Ascending aorta (tissue), 1 donor: ENCODE measurements around a stretch of chr4.

DNA sequence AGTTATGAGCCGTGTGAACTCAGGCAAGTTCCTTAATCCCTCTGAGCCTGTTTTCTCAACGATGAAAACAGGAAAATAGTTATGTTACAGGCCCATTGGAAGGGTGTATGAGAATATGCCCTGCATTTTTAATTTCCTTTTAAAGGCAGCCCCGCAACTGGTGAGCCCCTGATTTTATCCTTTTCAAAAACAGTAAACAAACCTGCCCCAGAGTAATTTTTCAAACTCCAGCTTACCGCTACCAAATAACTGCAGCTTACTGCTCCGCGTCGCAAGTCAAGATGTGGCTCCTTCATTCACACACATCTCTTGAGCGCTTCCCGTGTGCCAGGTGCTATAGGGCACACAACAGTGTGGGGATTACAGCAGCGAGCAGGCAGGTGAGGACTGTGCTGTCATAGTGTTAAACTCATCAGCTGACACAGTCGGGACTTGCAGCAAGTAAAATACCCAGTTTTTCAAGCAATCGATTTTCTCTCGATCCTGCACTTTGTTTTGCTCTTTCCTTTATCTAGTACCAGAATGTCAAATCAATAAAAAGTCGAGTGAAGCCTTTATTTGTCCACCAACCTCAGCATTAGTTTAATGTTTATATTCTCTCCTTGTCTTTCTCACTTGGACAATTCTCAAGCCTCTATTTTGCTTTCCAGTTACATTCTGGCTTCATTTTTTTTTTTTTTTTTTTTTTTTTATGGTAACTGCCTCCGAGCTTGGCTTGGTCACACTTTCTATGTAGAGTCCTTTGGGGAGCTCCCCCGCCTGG, 8.2 kb upstream of the ASB5 start:
- PRO-cap, result no peak

GRCh38 chr4:176319349-176319602, 490 bp upstream of the SPCS3 start:
- PRO-cap, result no peak

DNA sequence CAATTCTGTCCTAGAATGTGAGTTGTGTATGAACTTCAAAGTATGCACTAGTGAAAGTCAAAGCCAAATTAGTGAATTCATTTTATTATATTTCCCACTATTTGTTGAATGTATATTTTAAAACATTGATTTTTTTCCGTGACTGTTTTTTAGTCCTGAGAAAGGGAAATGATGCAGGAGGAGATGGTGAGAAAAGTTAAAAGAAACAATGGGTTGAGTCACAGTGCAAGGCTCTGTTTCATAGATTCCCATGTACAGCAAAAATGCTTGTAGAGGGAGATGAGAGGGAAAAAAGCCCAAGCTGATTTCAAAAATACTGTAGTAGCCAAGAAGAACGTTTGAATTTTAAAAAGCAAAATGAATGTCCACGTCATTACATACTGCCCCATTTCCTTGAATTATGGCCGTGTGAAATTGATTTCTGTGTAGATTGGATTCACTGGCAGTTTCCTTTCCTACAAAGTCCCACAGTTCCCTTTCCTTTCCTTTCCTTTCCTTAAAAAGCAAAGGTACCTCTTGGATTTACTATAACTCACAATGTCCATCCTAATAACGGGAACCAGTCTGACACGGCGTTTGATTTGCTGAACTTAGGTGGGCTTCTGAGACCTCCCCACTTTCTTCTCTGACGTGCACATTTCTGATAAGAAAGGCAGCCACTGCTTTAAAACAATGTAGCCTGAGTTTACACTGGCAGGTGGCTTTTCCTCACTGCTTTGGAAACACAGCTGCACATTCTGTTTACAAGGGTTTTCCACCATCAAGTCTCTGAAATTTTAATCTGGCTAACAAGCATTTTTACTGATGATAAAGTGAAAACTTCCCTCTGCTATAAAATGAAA, 63.7 kb downstream of the SPCS3 start:
- PRO-cap, result no peak

- PRO-cap, result no peak
Measured at GRCh38 chr4:176492571-176493408, 173.0 kb downstream of the SPCS3 start.

DNA sequence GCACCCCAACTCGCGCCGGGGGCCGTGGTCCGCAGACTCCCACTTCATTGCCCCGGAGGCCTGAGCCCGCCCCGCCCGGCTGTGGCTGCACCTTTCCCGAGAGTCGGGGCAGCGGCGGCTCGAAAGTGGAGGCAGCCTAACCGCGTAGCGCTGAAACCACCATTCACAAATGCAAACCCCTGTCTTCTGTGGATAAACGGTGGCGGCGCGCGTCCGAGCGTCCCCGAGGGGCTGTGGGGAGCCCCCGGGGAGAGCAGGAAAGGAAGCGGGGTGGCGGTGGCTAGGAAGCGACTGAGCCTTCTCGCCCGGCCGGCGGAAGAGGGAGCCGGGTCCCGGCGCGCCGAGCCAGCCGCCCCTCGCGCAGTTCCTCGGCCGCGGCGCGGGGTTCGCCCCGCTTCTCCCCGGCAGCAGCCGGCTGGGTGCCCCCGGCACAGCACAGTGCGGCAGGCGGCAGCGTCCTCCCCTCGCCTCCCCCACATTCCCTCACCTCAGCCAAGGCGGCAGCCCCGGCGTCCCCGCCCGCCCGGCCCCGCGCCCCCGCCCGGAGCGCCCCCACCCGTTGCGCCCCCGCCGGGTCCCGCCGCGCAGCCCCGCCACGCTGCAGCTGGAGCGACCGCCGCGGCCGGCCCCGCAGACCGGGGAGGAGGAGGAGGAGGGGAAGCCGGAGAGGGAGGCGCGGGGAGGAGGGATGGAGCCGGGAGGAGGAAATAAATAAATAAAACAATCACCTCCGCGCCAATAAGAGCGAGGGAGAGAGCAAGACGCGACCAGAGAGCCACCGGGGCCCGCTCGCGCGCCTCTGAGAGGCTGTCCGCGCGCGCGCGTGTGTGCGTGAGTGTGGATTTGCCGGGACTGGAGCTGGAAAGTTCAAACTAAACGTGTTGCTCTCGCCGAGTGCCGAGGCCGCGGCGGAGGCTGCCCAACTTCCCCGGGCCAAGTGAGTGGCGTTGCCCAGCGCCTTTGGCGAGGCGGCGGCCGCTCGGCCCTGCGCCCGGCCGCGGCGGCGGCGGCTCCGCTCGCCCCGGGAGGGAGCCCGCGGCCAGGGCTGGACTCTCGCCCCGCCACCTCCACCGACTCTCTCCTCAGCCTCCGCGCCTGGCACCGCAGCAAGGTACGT, 2184.7 kb upstream of the TENM3 start:
- PRO-cap, result no peak

DNA sequence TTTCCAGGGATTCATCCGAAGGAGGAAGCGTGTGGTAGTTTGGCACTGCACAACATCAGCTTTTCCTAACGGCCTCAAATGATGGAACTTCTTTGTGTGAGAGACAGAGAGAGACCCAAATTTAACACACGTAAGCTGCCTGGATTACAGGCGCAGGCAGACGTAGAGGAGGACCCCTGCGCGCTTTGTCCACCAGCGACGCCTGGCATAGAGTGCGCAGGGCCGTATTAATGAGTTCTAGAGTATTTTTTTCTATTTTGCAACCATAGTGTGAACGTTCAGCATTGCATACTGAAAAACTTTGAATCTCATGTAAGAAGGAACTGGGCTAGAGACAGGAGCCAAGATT, 101.8 kb upstream of the TENM3 start:
- PRO-cap, result no peak

GRCh38 chr4:182448325-182449552, 205.5 kb downstream of the TENM3 start:
- PRO-cap, result no peak

GRCh38 chr4:182534099-182534505, 290.9 kb downstream of the TENM3 start:
- PRO-cap, result no peak

GRCh38 chr4:182895746-182896327, 21.3 kb downstream of the DCTD start:
- PRO-cap, result no peak

DNA sequence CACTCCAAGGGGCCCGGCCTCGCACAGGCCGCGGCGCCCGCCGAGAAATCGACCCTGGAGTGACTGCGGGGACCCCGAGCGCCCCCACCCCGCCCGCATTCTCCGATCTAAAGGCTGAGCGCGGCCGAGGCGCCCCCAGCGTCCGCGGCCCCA, 260 bp downstream of the DCTD start:
- PRO-cap, result no peak

GRCh38 chr4:183080984-183081353, 18.1 kb upstream of the WWC2 start:
- PRO-cap, result no peak

DNA sequence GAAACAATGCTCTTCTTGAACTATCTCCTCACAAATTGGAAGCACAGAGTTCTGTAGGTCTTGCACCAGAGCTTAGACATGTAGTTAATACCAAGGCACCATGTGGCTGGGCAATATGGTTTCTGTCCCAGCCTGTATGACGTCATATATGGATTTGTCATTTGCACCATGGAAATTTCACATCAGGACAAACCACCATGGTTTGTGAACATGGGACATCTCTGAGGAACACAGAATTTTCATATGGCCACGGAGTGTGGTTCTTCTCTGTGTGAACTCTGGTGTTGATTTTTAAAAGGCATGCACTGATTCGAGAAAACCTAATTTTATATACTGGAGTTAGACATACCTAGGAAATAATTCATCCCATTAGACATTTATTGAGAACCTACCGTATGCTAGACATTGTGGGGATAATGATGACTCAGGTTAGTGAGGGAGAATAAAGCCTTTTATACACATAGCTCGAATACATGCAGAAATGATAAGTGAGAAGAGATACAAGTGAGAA, 67.9 kb downstream of the WWC2 start:
- PRO-cap, result no peak

GRCh38 chr4:183171726-183172012, 72.6 kb downstream of the WWC2 start:
- PRO-cap, result no peak

DNA sequence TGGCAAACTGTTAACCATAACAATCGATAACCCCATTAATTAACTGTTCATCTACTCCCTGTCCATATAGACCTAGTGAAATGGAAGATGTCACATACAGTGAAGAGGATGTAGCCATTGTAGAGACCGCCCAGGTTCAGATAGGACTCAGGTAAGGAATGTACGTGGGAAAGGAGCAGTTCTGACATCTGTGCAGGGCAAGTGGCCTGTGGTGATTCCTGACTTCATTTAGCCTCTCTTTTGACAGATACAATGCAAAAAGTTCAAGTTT, 54.5 kb downstream of the CLDN22 start:
- PRO-cap, result no peak

GRCh38 chr4:183279939-183280478, 40.1 kb downstream of the CLDN22 start:
- PRO-cap, result no peak

- PRO-cap, result no peak
Measured at GRCh38 chr4:183610721-183611310, 48.2 kb downstream of the RWDD4 start.

DNA sequence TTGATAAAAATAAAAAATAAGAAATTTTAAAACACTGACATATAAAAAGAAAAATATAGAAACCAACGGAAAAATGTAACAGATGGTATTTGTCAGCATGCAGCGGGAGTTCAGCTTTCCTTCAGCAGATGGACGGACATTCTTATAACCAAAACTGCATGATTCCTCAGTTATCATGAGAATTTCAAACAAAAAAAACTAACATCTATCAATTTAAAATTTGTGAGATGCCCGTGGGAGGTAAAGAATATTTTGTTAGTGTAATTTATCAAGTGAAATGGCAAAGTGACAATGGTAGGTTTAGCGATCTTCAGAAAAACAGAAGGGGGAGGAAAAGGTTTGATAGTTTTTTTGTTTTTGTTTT, 23.2 kb downstream of the RWDD4 start:
- PRO-cap, result no peak

DNA sequence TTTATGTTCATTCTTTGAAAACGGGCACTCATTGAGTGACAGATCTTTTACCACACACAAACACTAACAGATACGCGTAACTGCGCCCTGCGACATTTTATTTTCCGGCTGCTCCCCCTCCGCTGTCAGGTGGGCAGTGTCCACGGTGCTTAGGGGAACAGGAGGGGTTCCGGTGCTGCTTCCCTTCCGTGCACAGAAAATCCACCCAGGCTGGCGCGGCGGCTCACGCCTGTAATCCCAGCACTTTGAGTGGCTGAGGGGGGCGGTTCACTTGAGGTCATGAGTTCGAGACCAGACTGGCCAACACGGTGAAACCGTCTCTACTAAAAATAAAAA, 62.6 kb downstream of the TRAPPC11 start:
- PRO-cap, result no peak

DNA sequence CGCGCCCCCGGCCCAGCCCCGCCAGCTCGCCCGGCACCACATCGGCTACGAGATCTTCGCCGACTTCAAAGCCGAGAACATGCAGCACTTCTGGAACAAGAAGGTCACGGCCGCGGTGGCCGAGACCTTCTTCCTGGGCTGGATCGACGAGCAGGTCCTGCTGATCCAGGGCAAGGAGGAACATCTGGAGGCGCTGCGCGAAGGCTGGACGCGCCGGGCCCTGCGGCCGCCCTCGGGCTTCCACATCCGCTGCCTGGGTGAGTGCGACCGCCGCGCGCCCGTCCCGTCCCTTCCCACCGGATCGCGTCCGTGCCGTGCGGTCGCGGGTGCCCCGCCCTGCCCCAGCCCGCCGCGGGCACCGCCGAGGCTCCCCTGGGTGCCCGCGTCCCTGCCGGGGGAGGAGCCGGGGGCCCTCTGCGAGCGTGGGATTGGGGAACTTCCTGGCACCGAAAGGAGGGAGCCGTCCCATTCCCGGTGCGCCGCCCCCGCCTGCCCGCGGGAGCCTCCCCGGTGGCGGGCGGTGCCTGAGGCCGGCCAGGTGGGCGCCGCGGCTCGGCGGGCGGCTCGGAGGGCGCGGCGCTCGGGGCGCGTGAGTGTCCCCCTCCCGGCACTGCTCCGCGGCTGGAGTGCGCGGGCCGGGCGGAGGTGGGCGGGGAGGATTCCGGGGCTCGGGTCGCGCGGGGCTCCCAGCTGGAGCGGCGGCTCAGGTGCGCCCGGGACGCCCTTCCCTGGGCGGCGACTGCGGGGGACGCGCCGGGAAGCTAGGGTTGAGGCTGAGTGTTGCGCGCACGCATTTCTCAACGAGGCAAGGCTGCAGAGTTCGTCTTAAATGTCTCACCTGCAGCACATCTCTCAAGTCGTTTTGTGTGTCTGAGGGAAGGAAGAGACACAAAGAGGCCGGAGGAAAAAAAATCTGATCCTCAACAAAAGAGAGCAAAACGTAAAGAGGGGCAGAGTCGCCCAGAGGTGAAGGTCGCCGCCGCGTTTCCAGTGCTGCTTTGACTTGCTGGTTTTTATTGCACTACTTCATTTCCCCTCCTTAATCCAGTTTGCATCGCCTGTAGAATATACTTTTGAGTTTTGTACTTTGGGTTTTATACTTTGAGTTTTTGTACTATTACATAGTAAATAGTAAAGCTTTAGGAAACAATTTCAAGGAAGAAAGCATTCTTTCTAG, 106.9 kb upstream of the STOX2 start:
- PRO-cap, result no peak

GRCh38 chr4:183798976-183799363, 106.1 kb upstream of the STOX2 start:
- PRO-cap, result no peak